Mesenchymal stem cell of adipose (primary cell): ENCODE results near the gene FLRT1.

- CAGE, long polyA plus RNA, result no peak
Measured at GRCh38 chr11:62795557-62796848, 4.2 kb upstream of the TMEM223 start.

- CAGE, long polyA plus RNA, result no peak
Measured at GRCh38 chr11:62800846-62801324, 4.4 kb downstream of the NXF1 start.

GRCh38 chr11:62851938-62852740 lies 12.7 kb upstream of the WDR74 start:
- CAGE, long polyA plus RNA, result no peak

GRCh38 chr11:62858681-62859156 lies 19.3 kb upstream of the WDR74 start:
- CAGE, long polyA plus RNA, result no peak

DNA sequence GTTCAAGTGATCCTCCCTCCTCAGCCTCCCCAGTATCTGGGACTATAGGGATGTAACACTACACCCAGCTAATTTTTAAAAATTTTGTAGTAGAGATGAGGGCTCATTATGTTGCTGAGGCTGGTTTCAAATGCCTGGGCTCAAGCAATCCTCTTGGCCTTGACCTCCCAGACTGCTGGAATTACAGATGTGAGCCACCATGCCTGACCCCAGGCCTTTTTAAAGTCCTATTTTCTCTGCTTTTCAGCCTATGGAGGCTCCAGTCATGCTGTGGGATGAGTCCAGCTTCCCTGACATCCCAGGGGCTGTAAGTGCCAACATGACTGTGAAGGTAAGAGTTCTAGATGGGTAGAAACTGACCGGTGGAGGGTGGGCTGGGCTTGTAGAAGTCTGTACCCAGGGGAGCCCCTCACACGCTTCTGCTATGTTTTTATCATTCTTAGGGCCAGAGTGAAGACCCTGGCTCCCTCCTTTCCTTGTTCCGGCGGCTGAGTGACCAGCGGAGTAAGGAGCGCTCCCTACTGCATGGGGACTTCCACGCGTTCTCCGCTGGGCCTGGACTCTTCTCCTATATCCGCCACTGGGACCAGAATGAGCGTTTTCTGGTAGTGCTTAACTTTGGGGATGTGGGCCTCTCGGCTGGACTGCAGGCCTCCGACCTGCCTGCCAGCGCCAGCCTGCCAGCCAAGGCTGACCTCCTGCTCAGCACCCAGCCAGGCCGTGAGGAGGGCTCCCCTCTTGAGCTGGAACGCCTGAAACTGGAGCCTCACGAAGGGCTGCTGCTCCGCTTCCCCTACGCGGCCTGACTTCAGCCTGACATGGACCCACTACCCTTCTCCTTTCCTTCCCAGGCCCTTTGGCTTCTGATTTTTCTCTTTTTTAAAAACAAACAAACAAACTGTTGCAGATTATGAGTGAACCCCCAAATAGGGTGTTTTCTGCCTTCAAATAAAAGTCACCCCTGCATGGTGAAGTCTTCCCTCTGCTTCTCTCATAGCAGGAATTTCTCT lies 7.5 kb downstream of the SLC3A2 start:
- CAGE, long polyA plus RNA, result no peak

DNA sequence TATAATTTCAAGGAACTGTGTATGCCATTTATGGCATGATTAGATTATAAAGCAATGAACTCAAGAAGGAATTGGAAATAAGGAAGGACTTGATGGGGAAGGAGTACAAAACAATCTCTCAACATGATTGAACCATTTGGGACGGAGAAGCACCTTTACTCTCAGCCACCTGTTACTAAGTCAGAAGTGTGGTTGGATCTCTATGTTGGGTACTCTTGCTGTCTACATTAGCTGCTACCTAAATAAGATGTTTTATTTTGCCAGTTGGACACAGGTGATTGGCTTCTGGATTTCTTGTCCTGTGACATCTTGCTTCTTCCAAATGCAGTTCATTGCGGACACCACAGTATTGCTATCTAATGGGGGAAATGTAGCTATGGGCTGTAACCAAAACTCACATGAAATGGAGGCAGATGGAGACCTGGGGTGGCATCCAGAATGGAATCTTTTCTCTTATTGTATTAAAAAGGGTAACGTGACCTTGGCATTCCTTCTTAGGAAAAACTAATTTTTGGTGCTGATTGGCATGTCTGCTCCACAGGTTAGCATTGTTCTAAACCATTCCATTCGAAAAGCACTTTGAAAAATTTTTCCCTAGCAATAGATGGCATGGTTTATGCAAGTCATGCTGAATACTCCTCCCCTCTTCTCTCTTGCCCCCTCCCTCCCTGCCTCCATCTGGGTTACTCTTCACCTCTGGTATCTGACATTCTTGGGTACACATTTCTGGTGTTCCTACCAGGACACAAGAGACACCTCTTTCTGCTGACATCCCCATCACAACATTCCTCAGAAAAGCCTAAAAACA lies 1.2 kb upstream of the SLC22A25 start:
- CAGE, long polyA plus RNA, result no peak

- CAGE, long polyA plus RNA, result no peak
Measured at GRCh38 chr11:63558416-63559105, 4.6 kb downstream of the PLAAT2 start.

DNA sequence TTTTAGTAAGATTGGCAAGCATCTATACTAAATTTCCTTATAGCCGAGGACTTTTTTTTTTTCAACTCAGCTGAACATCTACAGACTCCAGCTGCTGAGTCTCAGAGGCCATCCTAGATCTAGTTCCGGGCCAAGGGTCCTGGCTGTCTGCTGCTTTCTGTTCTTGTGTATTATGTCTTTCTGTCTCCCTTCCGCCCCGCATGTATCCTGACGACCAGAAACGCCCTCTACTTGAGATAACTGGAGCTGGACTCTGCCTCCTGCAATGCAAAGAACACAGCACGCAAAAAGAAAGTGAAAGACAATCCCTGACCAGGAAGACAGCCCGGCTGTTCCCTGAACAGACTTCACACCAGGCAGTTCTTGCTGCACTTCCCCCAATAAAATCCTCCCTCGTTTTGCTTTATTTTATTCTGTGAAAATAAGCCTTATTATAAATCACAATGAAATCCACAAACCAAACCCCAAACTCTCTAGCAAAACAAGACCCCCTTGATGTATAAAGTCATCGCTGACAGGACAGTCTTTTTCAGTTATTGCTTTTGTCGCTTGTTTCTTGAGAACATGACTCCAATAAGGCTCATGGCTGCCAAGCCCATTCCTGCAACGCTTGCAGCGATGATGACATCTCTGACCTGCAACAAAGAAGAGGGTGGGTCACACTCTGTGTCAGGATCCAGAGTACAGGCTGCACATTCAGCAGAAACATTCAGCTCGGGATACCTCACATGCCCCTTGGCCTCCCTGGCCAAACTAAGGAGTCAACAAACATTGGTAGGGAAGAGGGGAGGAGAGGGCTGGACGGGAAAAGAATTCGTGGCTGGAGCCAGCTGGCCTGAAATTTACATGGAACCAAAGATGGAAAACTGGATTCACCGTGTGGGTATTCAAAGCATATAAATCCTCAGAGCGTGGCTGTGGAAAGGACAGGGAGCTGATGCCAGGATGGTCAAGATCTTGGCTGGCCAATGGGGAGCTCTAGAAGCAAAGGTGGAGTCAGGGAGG lies 11.5 kb upstream of the PLAAT2 start:
- CAGE, long polyA plus RNA, result no peak

- CAGE, long polyA plus RNA, result no peak
Measured at GRCh38 chr11:63631348-63631736, 17.1 kb upstream of the PLAAT3 start.

GRCh38 chr11:63767320-63767968 lies 1.1 kb downstream of the ZFTA start:
- CAGE, long polyA plus RNA, result no peak

DNA sequence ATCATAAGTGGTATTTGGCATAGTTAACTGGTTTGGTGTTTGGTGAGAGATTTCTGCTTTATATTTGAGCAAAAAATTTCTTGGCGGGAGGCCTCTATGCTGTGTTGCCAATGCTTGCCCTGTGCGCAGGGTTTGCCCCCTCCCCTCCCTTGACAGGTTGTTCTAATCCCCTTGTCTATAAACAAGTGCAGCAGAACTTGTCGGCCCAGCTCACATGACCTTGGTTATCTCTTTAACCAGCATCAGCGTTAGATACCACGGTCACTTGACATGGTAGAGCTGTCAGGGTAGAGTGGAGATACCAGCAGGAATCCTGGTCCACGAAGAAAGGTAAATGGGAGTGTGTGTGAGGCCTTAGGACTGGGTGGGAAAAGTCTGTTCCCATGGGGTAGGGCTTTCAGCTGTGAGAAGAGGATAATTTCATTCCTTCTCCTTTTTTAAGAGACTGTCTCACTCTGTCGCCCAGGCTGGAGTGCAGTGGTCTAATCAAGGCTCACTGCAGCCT lies 35.7 kb downstream of the MARK2 start:
- CAGE, long polyA plus RNA, result no peak

- CAGE, long polyA plus RNA, result no peak
Measured at GRCh38 chr11:63879675-63880068, 37.3 kb downstream of the RCOR2 start.

DNA sequence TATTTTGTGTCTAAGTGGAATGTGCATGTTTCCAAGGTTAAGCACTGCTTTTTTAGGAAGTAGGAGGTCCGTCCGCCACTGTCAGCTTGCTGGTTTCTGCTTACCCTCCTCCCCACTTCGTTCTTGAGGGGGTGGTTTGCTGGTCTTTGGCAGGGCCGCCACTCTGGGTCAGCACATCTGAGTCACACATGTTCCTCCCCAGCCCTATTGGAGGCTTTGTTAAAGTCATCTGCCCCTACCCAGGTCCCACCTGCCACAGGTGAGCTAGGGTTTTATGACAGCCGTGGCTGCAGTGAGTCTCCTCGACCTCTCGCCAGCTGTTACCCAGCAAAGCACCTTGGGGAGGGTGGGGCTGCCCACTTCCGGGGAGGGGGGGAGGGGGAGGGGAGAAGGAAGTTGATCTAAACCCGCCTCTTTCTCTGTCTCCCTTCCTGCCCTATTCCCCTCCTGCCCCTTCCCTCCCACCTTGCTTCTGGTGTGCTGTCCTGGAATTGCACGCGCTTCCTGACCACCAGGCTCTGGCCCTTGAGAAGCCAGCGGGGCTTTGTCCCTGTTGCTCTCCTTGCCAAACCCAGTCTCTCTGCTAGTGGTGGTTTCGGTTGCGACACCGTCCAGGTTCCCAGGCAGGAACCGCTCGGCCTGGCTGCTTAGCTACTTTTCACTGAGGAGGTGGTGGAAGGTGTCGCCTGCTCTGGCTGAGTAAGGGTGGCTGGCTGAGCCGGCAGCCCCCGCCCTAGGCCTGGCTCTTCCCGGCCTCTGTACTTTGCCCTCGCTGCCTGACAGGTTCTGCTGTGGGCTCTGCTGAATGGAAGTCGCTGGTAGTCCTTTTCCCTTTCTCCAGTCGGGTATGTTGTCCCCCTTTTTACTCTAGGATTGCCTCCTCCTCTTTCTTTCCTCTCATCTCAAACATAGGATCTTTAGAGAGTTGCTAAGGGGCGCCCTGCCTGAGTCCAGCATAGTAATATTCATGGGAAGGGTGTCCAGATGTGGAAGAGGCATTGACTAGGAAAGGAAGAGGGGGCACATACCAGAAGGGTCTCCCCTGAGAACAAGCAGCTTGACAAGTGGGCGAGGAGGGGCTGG lies 28.5 kb downstream of the RCOR2 start:
- CAGE, long polyA plus RNA, result no peak

GRCh38 chr11:63918654-63919220 lies 1.8 kb upstream of the RCOR2 start:
- CAGE, long polyA plus RNA, result no peak

- CAGE, long polyA plus RNA, result no peak
Measured at GRCh38 chr11:64000487-64001180, 14.4 kb downstream of the OTUB1 start.

GRCh38 chr11:64035439-64036163 lies at the start of gene FLRT1:
TSS of gene FLRT1 (plus strand) at chr11:64035931.
- CAGE, long polyA plus RNA, result no peak

- CAGE, long polyA plus RNA, result no peak
Measured at GRCh38 chr11:64151002-64151535, 14.8 kb downstream of the MACROD1 start.

GRCh38 chr11:64181494-64182013 lies 4.4 kb upstream of the STIP1 start:
- CAGE, long polyA plus RNA, result no peak

DNA sequence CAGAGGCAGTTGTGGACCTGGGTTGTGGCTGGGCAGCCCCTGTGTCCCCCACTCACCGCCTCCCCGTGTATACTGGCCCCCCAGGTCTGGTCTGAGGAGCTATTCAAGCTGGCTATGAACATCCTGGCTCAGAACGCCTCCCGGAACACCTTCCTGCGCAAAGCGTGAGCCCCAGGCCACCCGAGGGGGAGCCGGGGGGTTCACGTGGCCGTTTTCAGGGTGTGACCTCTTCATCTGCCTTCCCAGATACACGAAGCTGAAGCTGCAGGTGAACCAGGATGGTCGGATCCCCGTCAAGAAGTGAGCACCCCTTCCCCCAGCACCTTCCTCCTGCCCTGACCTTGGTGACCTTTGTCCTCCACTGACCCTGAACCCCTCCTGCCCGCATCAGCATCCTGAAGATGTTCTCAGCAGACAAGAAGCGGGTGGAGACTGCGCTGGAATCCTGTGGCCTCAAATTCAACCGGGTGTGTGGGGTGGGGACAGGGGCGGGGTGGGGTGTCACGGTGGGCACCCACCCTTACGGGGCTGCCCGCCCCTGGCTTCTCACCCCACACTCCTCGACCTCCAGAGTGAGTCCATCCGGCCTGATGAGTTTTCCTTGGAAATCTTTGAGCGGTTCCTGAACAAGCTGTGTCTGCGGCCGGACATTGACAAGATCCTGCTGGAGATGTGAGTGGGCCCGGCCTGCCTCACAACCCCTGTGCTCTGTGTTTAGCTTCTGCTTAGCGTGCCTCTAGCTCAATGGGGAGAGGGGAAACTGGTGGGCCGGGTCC lies 4.0 kb downstream of the PLCB3 start:
- CAGE, long polyA plus RNA, result no peak

DNA sequence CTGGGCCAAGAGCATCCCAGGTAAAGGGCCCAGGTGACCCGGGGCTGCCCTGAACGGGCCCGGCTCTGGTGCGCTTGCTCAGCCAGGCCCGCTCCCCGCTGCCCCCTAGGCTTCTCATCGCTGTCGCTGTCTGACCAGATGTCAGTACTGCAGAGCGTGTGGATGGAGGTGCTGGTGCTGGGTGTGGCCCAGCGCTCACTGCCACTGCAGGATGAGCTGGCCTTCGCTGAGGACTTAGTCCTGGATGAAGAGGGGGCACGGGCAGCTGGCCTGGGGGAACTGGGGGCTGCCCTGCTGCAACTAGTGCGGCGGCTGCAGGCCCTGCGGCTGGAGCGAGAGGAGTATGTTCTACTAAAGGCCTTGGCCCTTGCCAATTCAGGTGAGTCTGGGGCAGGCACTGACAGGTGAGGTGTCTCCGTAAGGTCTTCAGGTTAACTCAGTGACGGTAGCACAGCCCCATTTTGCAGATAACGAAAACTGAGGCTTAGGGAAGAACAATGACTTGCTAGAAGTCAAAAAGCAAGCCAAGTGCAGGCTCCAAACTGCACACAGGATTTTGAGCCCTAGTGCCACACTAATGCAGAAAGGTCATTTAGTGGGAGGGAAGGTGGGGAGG lies 2.4 kb downstream of the TRMT112 start:
- CAGE, long polyA plus RNA, result no peak